Spinal cord (tissue), 3 donors: ENCODE measurements around the gene GZMA.

GRCh38 chr5:44814844-44815298 lies 6.1 kb downstream of the MRPS30 start:
- PRO-cap: no peak
- RAMPAGE, long total RNA: no peak

GRCh38 chr5:50425016-50425345 lies 16.1 kb downstream of the EMB start:
- PRO-cap: no peak
- RAMPAGE, long total RNA: no peak

GRCh38 chr5:50665075-50665580 lies 1.3 kb upstream of the PARP8 start:
- PRO-cap: no peak
- RAMPAGE, long total RNA: no peak

DNA sequence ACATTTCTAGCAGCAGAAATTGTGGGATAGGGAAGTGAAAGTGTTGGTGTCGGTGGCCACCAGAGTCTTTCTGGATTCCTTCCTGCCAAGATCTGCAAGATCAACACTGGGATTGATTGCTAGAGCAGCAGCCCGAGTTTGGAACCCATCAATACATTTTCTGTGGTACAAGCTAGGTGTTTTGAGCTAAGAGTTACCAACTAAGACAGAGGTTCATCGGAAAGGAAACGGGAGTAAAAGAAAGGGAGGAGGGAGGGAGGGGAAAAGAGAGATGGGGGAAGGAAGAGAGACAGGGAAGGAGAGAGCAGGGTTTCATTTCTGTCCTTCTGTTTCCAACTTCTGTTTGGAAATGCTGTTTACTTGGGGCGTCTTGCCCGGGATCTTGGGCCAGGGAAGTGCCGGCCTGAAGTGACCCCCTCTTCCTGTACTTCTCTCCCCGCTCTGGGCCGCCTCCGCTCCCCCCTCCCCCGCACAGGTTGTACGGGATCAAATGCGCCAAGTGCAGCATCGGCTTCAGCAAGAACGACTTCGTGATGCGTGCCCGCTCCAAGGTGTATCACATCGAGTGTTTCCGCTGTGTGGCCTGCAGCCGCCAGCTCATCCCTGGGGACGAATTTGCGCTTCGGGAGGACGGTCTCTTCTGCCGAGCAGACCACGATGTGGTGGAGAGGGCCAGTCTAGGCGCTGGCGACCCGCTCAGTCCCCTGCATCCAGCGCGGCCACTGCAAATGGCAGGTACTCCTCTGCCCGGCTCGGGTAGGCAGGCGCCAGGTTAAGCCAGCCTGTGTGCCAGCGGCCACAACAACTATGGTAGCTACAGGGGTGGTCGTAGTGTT lies 4.0 kb downstream of the ISL1 start:
- PRO-cap: no peak
- RAMPAGE, long total RNA: no peak

GRCh38 chr5:52743978-52744386 lies 43.7 kb upstream of the ITGA1 start:
- PRO-cap: no peak
- RAMPAGE, long total RNA: no peak

- PRO-cap: no peak
- RAMPAGE, long total RNA: no peak
Measured at GRCh38 chr5:53482777-53483914, 2.7 kb downstream of the FST start.

DNA sequence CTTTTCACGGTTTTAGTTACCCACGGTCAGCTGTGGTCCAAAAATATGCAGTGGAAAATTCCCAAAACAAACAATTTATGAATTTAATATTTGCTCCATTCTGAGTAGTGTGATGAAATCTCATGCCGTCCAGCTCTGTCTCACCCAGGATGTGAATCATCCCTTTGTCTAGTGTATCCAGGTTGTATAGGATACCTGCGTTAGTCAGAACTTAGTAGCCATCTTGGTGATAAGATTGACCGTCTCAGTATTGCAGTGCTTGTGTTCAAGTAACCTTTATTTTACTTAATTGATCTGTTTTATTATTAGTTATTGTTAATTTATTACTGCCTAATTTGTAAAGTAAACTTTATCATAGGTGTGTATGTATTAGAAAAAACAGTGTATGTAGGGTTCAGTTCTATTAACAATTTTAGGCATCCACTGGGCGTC lies 41.2 kb downstream of the NDUFS4 start:
- PRO-cap: no peak
- RAMPAGE, long total RNA: no peak

DNA sequence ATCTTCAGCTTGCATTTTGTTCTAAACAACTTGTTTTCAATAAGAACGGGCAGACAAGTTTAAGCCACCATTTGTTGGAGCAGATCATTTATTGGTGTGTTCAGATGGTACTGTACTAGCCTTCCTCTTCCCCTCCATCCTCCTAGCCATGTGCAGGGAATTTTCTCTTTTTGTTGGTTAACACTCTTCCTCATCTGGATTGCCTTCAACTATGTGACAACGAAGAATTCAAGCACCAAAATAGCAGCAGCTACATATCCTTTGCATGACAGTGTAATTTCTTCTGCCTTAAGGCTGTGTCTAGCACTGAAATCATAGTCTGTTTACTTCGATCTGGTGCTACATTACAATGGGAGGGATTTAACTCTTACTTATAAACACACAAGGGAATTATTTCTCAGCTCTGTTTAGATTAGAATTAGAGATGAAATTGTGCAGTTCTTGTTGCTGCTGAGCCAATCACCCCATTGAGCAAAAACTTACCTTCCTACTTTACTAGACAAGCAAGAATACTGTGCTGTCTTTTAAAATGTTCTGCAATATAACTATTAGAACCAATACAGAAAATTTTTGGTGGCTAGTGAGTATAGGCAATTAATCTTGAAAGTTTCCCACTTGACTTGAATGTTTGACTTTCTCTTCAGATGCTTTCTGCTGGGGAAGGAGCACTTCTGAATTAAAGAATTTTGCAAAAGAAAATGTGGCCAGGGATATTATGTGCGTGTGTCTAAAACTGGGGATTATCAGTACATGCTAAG lies 260.3 kb downstream of the ARL15 start:
- PRO-cap: no peak
- RAMPAGE, long total RNA: no peak

DNA sequence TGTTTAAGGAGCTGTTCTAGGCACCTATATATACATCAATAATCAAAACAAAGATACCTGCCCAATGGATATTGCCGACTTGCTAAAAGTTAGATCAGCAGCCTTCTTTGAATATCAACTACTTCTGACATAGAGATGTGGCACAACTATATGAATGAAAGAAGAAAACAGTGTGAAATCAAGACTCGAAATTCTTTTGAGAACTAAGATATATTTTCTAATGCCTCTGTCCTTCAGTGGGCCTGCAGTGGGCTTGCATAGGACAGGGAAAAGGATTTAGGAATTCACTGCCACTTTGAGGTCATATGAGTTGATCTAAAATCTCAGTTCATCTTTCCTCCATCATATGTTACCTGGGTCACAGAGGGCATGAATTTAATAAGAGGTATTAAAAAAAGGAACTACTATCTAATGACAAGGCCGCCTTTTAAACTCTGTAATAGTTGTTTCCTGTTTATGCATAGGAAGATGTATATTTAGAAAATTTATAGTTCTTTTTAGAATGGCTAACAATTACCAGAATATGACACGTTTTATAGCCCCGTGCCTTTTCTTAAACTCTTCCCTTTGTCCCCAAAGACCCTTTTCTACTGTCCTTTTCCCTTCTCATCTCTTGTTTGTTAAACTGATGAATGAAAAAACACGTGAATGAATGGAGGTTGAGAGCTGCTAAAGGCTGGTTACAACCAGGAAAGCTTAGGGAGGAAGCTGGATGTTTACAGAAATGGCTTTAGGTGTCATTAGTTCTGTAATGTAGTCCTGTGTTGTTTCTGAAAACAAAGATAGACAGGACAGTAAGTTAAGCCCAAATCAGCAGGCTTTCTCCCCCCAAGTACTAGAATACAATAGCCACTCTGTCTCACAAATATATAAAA lies 215.3 kb downstream of the ARL15 start:
- PRO-cap: no peak
- RAMPAGE, long total RNA: no peak

- PRO-cap: no peak
- RAMPAGE, long total RNA: no peak
Measured at GRCh38 chr5:54446298-54446875, 9.1 kb upstream of the HSPB3 start.

GRCh38 chr5:54543991-54544729 lies 26.6 kb downstream of the SNX18 start:
- PRO-cap: no peak
- RAMPAGE, long total RNA: no peak

DNA sequence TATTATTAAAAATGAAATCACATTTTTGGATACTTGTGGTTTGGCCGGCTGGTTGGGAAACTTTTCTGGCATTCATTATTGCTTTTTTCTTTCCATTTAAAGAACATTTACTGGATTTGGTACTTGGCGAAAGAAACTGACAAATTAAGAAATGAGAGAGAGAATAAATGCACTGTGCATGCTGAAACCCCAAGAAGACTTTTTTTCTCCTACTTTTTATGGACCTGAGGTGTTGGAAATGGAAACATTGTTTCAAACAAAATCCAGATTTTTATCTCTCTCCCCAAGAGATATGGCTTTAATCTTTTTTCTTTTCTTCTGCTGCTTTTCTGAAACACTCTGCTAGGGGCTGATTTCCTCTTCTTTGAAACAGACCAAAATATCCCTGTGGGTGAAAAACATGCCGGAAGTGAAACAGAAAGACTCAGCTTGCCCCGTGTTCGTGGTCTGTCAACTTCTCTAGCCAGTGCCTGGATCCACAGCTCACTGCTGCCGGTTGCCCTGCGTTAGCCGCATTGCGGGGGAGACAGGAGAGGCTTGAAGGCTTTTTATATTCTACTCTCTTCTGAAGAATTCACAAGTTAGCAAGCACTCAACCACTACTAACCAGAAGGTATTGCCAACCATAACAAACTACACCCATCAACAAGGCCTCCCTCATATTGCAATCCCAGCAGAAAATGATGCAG lies 128.6 kb downstream of the SNX18 start:
- PRO-cap: no peak
- RAMPAGE, long total RNA: no peak

DNA sequence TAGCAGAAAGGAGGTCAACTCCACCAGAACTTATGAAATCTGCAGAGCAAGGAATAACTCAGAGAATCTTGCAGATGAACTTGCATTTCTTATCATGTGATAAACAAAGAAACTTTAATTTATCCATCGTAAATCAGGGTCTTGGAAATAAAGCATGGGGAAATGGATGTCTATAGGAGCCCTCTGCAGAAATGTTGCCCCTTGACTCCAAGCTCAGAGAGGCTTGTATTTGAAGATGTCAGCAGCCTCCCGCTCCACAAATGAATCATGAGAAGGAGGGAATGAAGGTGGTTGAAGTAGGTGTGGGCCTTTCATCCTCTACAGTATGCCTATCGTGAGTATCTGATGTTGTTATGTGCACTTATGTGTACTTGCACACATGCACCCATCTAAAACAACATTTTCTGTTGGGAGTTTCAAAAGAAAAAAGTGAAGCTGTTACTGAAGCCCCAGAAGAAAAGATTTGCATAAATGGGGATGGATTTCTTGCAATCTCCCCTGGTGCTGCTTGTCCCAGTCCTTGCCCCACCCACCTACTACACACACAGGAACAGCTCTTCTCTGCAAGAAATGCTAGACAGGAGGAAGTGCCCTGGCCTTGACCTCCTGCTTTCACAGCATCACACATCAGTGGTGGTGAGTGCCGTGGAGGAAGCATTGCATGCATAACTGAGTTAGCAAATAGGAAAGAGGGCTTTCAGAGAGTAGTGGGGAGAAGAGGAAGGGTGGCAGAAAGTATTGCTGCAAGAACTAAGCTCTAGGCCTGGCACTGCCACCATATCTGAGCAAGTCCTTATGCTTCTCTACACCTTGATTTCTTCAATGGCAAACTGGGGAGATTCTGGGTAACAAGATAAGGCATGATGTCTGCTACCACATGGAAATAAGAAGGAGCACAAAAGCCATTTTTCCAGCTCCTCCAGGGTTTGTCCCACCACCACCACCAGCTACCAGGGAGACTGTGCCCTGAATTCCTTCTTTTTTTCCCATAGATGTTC lies 156.1 kb downstream of the SNX18 start:
- PRO-cap: no peak
- RAMPAGE, long total RNA: no peak

DNA sequence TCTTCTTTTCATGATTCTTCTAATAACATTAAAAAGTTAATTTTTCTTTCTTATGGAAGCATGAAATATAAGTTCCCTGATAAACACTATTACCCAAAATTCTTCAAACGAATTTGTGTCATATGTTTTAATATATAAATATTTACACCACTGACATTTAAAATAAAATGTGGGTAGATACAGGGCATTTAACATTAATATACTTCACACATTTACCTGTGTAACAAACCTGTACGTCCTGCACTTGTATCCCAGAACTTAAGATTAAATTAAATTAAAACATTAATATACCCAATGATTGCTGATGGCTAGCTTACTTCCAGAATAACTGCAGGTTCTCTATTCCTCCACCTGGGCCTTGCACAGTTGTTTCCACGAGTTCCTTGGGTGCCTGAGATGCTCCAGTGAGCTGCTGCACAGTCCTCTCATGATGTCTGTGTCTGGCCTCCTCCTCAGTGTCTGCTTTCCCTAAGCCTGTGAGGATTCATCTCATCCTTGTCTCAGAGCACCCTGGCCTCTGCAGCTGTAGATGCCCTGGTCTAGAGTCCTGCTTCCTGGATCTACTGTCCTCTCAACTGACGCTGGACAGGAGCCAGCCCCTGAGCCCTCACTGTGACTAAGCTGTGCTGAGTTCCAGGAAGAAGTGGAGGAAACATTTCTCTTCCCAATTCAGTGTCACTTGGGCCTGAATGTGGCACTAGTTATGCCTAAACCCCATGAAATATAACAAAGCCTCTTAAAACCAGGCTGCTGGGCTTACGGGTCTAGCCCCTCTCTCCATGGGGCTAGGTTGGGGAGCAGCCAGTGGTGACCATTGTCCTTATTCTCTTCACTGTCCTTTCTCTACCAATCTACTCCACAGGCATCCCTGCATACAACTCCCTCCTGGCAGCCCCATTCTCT lies 220.4 kb downstream of the SNX18 start:
- PRO-cap: no peak
- RAMPAGE, long total RNA: no peak

DNA sequence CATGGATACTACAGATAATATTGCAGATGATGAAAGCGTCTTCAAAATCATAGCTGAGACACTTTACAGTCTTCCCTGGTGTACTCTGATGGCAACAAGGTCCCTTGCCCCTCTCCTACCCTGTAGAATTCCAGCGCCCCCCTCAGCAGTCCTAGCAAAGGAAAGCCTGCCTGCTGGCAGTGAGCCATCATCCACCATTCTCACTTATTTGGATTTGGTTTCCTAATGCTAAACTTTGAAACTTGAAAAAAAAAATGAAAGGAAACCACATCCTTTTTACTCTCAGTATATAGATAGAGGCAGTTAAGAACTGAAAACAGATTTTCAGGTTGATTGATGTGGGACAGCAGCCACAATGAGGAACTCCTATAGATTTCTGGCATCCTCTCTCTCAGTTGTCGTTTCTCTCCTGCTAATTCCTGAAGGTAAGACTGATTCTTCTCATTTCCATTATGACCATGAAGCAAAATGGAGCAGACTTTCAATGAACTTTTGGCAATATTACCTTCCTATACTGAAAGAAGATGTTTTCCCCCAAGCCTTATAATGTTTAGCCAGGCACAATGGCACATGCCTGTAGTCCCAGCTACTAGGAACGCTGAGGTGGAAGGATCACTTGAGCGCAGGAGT lies at the start of gene GZMA:
TSS of gene GZMA (plus strand) at position 319 of the 630 bp plus-strand sequence.
- PRO-cap: no peak
- RAMPAGE, long total RNA: no peak

- PRO-cap: no peak
- RAMPAGE, long total RNA: no peak
Measured at GRCh38 chr5:55515300-55516104, 19.3 kb downstream of the PLPP1 start.

GRCh38 chr5:55530437-55531096 lies 4.2 kb downstream of the PLPP1 start:
- PRO-cap: no peak
- RAMPAGE, long total RNA: no peak

- PRO-cap: no peak
- RAMPAGE, long total RNA: no peak
Measured at GRCh38 chr5:55591565-55592090, 56.9 kb upstream of the PLPP1 start.

DNA sequence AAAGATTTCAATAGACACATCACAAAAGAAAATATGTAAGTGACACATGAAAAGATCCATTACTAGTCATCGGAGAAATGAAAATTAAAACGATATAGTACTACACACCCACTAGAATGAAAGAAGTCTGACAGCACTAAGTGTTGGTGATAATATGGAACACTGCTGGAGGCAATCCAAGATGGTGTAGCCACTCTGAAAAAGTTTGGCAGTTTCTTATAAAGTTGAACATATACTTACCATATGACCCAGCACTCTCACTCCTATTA lies 48.7 kb downstream of the IL6ST start:
- PRO-cap: no peak
- RAMPAGE, long total RNA: no peak

- PRO-cap: no peak
- RAMPAGE, long total RNA: no peak
Measured at GRCh38 chr5:55969358-55969861, 25.4 kb downstream of the IL6ST start.